HT-29 (cell line): ENCODE measurements around the genes DENND6A and ACOX2.

DNA sequence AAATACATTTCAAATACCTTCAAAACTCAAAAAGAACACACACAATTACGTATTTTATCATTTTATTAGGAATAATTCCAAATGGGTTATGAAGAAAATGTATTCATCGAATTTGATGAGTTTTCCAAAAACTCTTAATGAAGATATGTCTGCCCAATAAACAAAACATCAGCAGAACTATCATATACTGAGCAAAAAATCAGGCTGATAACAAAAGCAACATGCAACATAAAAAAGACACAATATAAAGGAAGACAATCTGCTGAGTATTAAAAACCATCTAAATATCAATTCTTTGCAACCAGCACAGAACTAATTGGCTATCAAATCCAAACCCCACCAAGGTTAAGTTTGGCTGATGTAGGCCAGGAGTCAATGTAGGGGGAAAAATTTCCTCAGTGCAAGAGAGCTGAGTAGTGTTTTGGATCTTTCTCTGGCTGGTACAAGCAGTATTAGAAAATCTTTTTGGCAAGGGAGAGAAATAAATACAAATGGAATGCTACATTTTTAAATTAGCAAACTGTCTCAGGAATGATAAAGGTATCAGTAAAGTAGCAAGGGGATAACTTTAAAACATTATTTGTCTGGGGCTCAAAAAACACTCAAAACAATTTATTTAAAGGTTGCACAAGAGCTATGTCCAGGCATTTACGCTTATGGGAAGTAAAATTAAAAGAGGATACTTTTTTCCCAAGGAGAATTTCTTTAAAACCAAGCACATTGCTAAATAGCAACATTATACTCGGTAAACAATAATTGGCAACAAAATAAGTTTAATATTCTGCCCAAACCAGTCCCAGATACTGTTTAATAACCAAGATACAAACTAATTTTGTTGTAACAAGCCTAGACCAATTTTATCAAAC lies 15.5 kb downstream of the PDE12 start:
- RAMPAGE, long total RNA: no peak

DNA sequence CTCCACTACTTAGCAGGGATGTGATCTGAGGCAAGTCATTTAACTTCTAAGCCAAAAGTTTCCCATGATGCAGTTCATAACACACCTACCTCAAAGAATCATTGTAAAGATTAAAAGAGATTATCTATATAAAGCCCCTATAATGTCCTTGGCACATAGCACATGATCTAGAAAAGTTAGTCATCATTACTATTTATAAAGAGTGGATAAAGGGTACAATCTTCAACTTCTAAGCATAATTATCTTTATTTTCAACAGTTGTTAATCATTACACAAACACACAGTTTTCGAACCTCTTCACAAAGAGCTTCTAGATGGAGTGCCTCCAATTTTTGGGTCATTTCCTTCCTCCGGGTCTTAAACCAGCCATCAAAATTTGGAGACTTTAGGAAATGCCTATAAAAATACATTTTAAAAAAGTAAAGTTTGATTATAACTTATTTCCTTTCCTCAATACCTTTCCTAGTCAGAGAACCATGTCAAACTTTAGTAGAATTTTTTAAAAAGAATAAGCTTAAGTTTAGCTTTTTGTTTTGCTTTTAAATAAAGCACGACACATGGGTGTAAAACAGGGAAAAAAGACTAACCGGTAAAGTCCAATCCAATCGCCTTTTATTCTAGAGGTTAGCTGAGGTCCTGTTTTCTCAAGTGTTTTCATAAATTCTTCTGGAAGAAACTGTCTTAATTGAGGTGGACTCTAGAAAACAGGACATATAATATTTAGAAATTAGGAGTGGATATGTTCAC lies 33.2 kb upstream of the ARF4 start:
- RAMPAGE, long total RNA: no peak

GRCh38 chr3:57692739-57693375 lies at the start of gene DENND6A:
Gene DENND6A (minus strand): TSS chr3:57693077.
- RAMPAGE, long total RNA: no peak

DNA sequence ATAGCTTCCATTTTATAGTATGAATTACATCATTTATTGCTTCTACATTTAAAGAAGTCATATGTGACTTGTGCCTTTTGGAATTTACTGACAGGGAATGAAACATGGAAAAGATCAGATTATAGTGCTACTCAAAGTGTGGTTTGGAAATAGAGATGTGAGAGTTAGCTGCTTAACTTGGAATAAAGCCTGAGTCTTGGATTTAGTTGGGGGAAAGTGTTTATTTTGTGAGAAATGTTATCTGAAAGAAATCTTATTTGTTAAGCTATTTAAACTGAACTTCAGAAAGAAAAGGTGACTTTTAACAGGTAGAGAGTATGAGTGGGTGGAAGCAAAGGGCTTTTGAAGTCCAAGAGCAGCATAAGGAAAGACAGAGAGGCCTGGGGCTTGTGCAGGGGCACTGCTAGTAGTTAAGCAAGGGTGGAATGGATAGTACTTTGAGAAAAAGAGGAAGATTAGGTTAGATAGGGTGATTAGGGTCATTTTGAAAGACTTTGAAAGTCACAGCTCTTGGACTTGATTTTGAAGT lies 60.5 kb downstream of the SLMAP start:
- RAMPAGE, long total RNA: no peak

GRCh38 chr3:57857396-57858240 lies 101.5 kb downstream of the SLMAP start:
- RAMPAGE, long total RNA: no peak

DNA sequence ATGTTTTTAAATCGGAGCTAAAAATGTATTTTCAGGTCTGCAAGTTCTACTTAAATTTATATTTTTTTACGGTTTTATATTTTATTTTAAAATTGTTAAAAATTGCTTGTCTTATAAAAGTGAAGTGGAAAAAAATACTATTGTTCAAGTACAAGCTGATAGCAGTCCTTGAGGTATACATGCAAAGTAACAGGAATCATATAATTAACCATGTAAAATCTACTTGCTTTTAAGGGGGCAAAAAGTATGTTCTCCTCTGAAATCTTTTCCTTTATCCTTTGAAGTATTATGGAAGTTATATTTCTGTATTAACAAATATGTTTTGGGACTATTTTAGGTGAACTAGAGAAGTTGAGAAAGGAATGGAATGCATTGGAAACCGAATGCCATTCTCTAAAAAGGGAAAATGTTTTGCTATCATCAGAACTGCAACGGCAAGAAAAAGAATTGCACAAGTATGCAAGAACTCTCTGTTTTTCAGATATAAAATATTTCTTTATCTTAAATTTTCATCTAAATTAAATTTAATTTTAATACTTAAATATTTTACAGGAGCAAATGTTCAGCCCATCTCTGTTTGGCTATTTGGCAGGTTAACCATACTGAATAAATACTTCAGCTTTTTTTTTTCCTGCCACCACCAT lies 95.3 kb upstream of the FLNB start:
- RAMPAGE, long total RNA: no peak

- RAMPAGE, long total RNA: no peak
Observed at GRCh38 chr3:57942794-57943411, 65.3 kb upstream of the FLNB start.

DNA sequence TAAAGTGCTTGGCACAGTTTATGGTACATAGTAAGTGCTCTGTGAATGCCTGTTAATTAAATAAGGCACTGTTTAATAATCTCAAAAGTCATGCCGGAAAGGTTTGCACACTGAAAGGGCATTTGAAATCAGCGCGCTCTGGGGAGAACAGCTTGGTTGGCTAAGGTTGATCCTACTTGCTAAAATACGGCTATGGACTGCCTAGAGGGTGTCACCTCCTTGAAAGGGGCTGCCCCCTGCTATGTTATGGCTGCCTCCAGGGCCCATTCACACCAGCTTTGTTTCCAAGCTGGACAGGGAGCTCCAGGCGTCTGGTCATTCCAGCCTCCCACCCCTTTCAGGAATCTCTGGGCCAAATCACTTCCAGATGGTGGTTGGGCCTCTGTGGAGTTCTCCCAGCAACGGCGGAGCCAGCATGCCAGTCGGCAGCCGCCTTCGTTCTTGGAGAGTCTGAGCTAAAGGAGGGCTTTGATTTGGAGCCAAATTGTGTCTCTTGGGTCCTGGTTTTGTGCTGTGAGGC lies 5.9 kb downstream of the FLNB start:
- RAMPAGE, long total RNA: no peak

DNA sequence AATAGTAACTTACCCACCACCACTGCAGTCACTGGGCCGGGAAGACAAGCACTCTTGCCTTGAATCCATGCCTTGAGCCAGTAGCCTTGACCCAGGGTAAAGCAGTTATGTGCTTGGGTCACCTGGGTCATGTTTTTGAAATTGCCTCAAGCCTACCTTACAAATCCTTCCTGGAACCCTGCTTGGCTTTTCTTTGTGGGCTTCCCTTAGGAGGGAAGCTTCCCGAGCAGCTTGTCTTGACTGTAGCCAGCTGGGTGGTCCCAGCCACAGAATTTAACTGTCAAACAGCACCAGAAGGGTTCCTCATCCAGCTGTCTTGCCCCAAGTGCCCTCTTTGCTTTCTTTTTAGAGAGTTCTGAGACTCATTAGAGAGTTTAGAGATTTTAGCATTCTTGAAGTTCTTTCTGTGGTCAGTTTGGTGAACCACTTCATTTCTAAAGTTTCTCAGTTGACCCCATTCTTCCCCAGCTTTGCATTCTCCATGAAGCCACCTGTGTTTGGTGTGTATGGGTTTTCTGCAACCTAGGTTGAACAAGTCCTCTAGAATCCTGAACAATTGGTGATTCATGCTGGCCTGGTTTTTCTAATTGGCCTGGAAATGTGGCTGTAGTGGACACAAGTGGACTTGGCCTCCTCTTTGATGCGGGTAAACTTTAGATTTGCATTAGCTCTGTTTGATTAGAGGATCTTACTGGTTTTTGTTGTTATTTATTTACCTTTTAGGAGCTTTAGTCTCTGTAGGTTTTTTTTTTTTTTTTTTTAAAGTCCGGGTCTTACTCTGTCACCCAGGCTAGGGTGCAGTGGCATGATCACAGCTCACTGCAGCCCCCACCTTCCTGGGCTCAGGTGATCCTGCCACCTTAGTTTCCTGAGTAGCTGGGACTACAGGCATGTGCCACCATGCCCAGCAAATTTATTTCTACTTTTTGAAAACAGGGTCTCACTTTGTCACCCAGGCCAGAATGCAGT lies 33.7 kb downstream of the FLNB start:
- RAMPAGE, long total RNA: no peak

DNA sequence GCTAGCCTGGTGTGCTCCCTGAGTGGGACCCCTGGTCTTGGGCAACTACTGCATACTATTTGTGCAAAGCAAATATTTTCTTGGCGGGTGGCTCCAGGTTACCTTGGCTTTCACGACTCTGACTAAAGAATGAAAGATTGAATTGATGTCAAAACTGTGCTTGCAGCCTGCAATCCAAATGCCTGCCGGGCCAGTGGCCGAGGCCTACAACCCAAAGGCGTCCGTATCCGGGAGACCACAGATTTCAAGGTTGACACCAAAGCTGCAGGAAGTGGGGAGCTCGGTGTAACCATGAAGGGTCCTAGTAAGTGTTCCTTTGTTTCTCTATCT lies 93.8 kb downstream of the FLNB start:
- RAMPAGE, long total RNA: no peak

DNA sequence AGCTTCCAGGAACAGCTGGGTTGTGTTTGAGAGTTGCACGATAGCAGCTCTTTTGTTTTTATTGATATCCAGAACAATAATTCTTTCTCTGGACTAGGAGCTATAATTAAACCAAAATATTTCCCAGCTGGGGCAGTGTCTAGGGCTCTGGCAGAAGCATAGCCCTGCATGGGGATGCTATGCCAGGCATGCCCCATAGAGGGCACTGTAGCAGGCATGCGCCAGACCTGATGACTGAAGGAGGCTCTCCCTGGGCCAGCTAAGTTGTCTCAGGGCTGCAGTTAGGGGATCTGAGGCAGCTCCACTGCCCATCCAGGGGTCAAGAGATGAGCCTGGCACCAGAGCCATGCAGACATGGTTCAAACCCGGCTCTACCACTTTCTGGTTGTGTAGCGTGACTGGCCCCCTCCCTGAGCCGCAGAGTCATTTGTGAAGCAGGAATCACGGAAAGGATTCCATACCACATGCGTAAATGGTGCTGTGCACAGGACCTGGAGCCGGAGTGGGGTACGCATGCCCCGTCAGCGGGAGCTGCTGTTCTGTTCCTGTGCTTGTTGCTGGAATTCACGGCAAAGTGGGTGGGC lies 43.3 kb downstream of the DNASE1L3 start:
- RAMPAGE, long total RNA: no peak

DNA sequence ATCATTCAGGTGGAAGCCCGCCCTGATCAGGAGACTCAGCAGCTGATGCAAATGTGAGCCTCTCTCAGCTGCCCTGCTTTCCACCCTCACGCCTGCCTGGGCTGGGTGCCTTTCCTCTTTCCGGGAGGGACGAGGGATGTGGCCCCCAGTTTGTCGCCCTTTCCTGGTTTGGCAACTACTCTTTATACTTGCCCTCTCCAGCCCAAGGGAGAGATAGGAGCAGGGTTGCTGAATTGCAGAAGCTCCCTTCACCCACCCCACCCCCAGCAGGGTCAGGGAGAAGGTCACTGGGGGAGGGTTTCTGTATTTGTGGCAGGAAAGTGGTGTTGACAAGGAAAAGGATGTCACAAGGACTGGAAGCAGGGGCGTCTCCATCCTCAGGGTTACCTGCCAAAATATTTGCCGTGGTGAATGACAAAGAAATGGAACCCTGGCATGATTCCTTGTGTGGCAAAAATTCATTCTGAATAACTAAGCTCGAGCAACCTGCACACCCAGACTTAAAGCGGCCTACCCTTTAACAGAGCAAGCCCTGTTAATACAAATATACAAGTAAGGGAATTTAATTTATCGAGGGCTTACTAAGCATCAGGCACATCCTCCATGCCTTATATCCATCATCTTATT lies 21.6 kb downstream of the DNASE1L3 start:
- RAMPAGE, long total RNA: no peak

- RAMPAGE, long total RNA: no peak
Observed at GRCh38 chr3:58344693-58345113, 12.0 kb downstream of the PXK start.

DNA sequence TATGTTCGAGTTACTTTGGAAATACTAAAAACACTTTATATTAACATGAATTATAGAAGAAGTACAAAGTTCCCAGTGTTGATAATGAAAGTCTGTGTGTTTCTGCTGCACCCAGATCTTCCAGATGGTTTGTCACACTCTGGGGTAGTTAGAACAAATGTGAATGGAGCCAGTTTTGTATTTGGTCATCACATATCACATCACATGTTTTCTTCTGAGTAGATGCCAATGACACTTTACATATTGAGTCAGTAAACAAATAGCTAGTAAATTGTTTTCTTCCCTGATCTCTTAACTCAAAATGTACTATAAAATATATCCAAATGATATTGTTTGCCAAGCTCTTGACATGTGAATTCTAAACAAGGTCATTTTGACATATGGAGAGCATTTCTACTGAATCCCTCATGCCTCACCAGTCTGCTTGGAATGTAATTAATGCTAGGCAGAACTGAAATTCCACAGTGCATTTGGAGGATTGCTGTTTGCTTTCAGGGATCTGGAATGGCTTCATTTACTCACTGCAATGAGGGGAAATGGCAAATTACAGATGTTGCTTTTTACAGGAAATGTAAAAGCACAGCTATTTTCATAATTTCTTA lies 45.1 kb downstream of the PDHB start:
- RAMPAGE, long total RNA: no peak

GRCh38 chr3:58474346-58474894 lies 17.5 kb upstream of the KCTD6 start:
- RAMPAGE, long total RNA: no peak

DNA sequence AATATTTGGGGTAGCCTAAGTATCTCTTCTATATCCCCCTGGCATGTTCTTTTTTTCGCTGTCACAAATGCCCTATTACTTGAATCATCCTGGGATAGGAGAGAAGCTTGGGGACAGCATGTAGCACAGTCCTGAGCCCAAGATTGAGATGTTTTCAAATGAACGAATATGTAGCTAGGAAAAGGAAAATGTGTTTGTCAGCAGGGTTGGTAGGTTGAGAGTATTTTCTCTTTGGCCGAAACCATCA lies 1.0 kb downstream of the KCTD6 start:
- RAMPAGE, long total RNA: no peak

DNA sequence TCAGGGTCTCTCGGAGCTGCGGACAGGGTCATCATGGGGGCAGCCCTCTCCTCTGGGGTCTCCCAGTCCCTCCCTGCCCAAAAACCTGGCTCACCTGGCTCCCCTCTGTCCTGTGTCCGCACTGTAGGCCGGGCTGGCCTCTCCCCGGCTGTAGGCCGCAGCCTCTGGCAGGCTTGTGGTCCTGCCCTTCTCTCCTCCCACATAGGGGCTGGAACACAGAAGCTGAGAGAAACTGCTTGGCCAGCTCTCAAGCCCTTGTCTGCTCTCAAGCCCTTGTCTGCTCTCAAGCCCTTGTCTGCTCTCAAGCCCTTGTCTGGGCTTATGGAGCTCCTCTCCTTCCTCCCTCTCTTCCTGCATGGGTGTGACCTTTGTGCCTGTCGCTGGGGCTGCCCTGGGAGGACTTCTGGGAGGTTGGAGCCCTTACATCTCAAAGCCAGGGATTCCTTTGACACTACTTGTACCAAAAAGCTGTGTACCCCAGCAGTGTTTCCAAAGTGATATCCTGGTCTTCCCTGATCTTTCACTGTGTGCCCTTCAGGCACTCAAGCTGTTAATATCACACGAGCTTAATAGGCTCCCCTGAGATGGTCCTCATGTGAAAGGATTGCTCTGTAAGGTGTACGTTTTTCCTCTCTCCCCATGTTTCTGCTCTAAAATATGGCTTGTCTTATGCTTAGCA lies at the start of gene ACOX2:
Gene ACOX2 (minus strand): TSS at position 166 of the 679 bp plus-strand sequence.
- RAMPAGE, long total RNA: no peak

DNA sequence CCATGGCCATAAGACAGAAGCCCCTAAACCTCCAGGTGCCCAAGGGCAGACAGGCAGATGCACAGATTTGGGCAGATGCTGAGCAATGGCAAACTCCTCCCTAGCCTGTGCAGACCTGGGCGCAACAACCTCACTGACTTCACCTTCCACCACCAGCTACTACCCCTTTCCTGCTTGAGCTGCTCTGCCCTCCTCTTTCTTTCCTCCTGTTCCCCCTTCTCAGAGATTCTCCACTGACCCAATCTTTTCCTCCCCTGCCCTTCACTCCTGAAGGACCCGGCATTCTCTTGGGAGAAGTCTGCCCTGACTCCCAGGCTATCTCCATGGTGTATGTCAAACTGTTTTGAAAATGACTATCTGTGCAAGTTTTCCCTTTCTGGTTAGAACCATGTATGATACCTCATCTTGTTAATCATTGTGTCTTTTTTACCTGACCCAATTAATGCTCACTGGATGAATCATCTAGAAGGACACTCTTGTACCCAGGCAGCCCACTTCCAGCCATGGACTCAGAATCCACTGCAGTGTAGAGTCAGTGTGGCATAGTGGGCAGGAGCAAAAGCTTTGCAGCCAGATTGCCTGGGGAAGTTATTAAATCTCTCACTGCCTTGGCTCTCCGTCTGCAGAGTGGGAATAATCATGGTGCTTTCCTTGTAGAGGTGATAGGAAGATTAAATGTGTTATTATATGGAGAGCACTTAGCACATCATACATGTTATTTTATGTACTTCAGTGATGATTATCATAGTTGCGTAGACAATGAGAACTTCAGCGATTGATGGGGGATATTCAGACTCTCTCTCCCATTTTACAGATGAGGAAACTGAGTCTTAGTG lies 1.2 kb downstream of the FAM3D start:
- RAMPAGE, long total RNA: no peak

DNA sequence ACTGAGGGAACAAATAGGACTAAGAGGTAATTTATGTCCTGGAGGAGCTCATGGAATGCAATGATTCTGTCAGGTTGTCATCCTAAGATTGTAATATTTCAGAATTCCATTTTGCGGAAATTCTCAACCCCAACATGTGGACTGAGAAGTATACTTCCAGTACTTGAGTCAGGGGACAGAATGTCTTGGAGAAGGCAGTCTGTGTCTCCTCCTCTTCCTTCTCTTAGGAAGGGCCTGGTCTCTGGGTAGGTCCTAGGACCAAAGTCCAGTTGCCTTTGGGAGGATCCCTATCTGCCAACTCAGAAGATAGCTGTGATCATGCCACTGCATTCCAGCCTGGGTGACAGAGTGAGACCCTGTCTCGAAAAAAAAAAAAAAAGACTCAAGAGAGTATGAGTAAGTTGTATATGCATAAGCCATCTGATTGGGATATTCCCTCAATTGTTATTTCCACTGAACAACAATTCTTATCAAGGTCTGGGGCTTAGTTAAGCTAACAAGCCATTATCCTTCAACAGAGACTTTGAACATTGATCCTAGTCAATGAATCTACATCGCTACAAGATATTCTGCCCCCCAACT lies 23.9 kb upstream of the FAM3D start:
- RAMPAGE, long total RNA: no peak

DNA sequence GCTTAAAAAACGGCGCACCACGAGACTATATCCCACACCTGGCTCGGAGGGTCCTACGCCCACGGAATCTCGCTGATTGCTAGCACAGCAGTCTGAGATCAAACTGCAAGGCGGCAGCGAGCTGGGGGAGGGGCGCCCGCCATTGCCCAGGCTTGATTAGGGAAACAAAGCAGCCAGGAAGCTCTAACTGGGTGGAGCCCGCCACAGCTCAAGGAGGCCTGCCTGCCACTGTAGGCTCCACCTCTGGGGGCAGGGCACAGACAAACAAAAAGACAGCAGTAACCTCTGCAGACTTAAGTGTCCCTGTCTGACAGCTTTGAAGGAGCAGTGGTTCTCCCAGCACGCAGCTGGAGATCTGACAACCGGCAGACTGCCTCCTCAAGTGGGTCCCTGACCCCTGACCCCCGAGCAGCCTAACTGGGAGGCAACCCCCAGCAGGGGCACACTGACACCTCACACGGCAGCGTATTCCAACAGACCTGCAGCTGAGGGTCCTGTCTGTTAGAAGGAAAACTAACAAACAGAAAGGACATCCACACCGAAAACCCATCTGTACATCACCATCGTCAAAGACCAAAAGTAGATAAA lies 176.0 kb upstream of the FAM3D start:
- RAMPAGE, long total RNA: no peak